Metastatic Lung Carcinoma in the Adrenal Gland (tissue), 1 donor: ENCODE measurements around a stretch of chr3.

- PRO-cap = no peak
These were observed 356.1 kb downstream of the FOXP1 start for GRCh38 chr3:71227312-71227854.

GRCh38 chr3:71245852-71246580 lies 337.5 kb downstream of the FOXP1 start:
- PRO-cap = no peak

DNA sequence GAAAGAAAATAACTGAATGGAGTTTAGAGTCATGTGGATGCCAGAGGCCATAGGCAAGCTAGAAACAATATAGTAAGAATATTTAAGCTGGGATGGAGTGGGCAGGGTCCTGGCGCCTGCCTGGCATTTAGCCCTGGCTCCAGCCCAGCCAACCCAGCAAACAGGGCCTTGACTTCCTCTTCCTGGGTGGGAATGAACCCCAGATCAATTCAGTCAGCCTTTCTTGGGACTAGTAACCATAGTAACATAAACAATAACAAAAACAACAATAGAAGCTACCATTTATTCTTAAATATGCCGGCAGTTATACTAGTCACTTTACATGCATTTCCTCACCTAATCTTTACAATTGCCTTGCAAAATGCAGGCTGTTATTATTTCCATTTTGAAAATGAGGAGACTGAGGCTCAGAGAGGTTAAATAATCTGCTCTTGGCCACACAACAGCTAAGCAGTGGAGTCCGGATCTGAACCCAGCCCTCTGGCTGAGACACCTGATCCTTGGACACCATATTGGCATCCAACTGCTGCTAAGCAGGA lies 334.4 kb downstream of the FOXP1 start:
- PRO-cap = no peak

GRCh38 chr3:71319583-71320285 lies 263.8 kb downstream of the FOXP1 start:
- PRO-cap = no peak

DNA sequence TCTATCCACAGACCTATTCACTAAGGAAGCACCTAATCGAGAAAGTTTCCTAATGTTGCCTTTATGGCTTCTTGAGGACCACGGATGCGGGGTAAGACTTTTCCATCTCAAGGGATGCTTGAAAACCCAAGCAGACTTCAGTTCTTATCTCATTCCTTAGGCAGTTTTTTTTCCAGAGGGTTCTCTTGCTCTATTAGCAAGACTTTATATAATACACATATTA lies 237.1 kb downstream of the FOXP1 start:
- PRO-cap = no peak

DNA sequence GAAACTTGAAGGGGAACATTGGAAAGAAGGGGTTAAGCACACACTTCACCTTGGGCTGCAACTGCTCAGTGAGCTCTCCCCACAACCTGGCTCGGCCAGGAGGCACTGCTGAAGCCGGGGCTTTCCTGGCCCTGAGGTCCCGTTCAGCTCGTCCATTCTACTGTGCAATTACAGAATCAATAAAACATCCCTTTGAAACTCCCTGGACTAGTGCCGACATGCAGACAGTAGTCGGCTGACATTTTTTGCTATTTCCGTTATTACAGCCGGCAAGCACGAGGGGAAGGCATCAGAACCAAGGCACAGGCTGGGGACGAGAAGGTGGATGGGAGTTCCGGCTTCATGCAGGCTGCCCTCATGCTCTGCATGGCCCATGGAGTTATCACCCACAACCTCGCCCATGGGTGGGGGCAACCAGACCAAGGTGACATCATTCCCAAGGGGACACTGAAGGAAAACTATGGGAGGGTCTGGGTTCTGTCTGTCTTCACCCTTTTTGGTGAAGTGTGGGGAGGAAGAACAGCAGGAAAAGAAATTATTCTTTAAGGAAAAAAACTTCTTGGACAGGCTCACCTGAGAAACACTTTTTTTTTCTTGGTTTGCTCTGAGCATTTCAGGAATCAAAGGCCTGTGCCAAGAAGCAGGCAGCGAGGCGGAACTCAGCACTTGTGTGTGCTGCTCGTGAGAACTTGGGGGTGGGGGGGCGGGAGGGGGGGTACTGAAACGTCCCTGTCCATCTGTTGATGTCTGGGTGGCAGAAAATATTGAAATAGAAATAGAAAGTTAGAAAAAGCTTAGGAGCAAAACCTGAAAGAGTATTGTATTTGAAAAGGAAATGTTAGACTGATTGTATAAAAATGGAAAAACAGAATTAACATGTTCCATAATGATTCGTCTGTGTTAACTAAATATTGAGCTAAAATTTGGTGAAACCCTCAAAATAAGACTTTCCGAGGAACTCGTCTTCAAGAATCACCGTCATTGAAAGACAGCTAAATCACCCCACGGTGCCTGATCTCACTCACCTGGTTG lies 154.4 kb downstream of the FOXP1 start:
- PRO-cap = no peak

- PRO-cap = no peak
These were observed 142.2 kb downstream of the FOXP1 start for GRCh38 chr3:71441080-71441909.

GRCh38 chr3:71447756-71448163 lies 135.8 kb downstream of the FOXP1 start:
- PRO-cap = no peak

DNA sequence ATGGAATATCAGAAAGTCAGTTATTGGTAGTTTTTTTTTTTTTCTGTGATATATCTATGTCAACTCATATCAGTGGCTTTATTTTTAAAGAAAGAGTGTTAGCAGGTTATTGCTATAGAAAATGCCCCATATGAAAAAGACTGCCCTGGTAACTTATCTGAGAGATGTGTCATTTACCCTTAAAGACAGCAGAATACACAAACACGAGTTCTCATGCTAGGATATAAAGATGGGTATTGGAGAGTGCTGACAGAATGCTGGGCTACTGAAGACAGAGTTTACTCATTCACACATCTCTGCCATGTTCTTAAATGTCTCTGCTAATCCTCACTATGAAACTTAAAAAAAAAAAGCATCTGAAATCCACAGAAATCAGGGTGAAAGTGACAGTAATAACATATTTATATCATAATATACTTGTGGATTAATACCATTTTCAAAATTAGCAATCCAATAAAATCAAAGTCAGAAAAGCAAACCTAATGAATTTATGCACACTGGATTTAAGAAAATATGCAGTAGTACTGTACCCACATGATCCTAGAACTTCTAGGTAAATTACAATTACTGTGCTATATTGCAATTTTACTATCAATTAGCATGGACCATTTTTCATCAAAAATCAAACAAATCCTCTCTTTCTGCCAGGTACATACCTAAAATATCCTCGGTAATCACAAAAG lies 126.6 kb downstream of the FOXP1 start:
- PRO-cap = no peak

DNA sequence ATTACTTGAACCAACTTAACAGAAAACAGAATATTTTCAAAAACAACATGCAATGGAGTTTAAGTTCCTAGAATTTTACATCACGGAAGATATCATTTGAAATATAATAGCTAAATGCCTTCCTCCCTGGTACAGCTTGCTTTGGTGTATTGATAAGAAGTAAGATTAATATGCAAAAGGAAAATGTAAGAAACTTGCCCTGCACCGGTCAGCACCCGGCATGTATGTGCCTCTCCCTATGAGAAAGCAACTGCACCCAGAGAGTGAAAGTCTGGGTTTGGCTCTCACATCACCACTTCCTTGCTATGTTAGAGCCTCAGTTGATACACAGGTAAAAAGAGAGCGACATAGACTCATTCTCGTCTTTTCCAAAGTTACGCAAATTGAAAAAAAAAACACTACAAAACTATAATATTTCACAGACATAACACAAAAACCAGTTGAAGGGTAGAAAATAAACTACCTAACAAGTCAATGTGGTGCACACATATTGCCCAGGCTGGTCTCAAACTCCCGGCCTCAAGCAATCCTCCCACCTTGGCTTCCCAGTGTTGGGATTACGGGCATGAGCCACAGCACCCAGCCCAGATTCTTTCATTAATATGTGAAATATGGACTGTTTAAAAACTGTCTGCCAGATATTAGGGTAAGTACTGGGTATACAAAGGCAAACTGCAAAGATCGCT lies 96.6 kb downstream of the FOXP1 start:
- PRO-cap = no peak

DNA sequence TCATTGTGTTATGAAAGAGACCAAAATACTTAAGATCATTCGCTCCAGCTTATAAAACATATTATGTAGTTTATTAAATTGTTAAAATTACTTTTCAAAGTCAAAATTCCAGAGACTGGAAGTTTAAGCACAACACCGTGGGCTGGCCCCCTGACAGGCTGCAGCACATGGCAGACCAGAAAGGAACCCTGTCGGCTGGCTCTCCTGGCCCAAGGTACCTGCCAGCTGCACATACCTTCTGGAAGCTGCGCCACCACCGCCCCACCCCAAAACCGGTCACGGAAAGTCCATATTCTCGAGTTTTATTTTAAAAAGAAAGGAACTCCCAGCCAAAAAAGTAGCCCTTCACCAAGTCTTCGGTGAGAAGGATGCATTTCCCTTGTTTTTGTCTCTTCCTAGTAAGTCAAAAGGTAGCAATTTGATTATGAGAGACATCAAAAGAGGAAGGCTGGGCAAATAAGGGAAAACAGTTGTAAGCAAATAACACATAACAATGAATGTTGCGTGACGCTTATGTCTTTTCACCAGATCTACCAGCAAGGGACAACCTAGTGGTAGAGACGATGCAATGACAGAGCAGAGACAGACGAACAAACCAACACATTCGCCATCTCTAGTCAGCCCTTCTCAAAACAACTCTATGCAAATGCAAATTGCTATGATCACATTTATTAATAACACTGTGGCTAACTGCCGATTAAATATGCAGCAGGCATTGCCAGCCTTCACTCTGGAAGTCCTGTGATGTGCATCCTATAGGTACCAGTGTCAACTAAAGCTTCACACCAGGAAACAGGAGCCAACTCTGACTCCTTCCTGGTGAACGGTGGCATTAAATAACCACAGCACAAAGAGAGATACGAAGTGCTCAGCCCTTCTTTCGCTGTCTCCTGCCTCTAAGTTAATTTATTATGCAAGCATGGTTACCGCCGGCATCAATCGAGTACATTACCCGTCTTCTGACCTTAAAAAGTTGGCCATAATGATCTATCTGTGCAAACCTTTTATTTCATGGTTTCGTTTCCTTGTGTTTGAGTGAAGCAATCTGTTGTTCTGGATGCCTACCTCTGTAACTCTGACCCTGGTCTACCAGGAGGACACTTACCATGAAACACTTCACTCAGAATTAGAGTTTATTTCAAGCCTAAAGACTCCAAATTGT lies 94.3 kb downstream of the FOXP1 start:
- PRO-cap = no peak

GRCh38 chr3:71573030-71573591 lies 10.4 kb downstream of the FOXP1 start:
- PRO-cap = no peak

- PRO-cap = no peak
These were observed 2.4 kb downstream of the FOXP1 start for GRCh38 chr3:71581258-71581484.

GRCh38 chr3:71693617-71694106 lies 31.5 kb downstream of the EIF4E3 start:
- PRO-cap = no peak

DNA sequence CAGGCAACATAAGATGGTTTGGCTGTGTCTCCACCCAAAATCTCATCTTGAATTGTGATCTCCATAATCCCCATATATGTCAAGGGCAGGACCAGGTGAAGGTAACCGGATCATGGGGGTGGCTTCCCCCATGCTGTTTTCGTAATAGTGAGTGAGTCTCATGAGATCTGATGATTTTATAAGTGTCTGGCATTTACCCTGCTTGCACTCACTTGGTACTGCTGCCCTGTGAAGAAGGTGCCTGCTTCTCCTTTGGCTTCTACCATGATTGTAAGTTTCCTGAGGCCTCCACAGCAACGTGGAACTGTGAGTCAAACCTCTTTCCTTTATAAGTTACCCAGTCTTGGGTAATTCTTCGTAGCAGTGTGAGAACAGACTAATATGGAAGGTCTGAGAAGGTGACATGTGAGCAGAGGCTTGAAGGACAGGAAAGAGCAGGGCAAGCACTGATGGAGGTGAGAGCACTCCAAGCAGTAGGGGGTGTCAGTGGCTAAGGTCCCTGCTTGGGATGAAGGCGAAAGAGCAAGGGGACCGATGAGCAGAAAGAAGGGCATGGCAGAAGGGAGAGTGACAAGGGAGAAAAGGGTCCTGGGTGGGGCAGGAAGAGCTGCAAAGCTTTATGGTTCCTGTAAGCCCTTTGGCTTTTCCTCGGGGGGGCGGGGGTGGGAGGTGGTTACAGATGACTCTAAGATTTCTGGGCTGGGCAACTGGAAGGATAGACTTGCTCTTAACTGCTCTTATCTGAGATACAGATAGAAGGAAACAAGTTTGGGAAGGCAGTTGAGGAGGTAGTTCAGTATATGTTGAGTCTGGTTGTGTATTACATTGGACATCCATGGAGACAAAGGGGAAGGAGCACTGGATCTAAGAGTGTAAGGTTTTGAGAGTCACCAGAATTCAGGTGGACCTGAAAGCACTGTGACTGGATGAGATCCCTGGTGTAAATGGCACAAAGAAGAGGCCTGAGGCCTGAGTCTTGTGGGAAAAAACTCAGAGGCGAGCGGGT lies 3.5 kb downstream of the EIF4E3 start:
- PRO-cap = no peak

- PRO-cap = no peak
These were observed 504 bp upstream of the EIF4E3 start for GRCh38 chr3:71725663-71726148.

GRCh38 chr3:71726155-71726764 lies 1.1 kb upstream of the EIF4E3 start:
- PRO-cap = unidirectional peak, minus-strand start at chr3:71726328

DNA sequence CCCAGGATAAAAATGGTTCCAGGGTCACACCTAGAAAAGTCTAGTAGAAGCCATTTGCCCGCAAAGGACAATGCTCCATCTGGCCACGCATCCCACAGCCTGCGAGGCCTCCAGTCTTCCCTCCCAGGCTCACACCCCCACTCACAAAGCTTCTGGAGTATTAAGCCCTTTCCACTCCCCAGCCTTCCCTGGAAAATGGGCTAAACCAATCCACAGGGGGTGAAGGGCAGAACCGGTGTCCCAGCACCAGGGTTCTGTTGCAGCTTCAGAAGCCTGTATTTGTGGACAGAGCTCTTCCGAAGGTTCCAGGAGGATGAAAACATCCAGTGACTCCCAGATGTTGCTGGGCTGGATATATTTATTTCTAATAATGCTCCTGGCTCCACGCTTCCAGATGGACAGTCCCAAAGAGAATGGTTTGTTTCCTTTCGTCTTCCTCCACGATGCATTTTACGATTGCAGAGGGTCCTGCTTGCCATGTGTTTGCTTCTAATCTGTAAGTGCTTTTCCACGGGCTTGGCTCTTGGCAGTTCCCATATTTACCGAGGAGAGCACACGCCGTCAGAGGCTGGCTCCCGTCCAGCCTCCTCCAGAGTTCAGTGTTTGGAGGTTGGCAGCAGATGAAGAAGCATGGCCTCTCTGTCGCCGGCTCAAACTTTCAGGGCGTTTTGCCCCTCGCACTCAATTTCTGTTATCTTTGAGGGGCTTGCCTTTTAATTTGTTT lies 367.7 kb upstream of the PROK2 start:
- PRO-cap = bidirectional peak, plus-strand start at position 446 of the sequence, minus-strand start at position 143 of the sequence; unidirectional peak, plus-strand start at position 602 of the sequence

DNA sequence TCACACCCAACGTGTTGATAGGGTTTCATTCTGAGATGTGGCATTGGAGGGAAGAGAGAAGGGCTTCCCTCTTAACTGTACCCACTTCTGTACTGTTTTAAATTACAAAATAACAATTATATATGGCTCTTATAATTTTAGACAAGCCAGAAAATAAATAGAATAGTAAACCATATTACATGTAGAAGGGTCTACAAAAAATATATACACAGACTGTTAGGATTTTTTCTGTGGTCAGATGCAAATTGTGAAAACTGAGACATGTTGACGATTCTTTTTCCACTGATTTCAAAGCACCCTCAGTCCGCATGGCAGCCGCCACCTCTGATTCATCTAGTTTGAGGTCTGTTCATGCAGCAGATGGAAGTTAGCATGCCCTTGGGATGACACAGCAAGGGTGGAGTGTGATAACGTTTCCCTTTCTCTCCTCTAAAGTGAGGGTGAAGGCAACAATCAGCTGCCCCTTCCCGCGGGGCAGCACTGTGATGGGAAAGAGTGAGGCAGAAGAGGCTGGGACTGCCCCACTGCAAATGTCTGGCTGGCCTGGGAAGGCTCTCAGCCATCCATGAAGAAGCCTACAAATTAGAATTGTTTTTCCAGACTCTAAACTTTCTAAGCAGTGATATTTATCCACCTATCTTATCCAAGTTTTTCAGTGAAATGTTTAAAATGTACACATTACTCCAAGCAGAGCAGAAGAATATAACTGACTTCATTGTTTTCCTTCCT lies 401.1 kb upstream of the PROK2 start:
- PRO-cap = no peak

GRCh38 chr3:72347689-72348410 lies 500.4 kb downstream of the SHQ1 start:
- PRO-cap = no peak